Measurements from ENCODE around the genes BSN, APEH and RASSF1.

- PRO-cap, result no peak
Observed at GRCh38 chr3:49182076-49182489, 9.6 kb downstream of the C3orf84 start.

DNA sequence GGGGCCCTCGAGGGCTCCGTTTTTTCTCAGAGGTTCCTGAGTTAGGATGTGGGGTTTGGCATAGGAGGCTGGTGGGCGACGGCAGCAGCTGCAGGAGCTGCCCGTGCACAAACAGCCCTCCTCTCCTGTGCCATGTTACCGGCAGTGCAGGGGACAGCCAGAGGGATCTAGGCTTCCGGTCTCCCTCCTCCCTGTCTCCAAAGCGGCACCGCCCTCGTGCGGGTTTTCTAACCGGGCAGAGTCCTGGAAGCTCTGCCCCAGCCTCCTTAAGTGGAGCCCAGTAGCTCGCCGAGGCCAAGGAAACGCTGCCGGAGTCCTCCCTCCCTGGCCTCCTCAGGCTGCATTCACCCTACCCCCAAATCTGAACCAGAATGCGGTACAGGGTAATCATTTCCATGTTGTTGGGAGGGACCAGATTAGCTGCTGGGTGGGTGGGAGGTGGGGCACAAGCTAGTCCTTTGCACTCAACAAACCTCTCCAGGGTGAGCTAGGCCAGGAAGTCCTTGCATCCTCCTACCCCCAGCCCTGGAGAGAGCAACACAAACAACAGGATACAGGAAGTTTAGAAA lies 515 bp upstream of the GPX1 start:
- PRO-cap, result unidirectional peak, minus-strand start at position 363 of the sequence

- PRO-cap, result no peak
Observed at GRCh38 chr3:49421767-49422268, 455 bp downstream of the AMT start.

DNA sequence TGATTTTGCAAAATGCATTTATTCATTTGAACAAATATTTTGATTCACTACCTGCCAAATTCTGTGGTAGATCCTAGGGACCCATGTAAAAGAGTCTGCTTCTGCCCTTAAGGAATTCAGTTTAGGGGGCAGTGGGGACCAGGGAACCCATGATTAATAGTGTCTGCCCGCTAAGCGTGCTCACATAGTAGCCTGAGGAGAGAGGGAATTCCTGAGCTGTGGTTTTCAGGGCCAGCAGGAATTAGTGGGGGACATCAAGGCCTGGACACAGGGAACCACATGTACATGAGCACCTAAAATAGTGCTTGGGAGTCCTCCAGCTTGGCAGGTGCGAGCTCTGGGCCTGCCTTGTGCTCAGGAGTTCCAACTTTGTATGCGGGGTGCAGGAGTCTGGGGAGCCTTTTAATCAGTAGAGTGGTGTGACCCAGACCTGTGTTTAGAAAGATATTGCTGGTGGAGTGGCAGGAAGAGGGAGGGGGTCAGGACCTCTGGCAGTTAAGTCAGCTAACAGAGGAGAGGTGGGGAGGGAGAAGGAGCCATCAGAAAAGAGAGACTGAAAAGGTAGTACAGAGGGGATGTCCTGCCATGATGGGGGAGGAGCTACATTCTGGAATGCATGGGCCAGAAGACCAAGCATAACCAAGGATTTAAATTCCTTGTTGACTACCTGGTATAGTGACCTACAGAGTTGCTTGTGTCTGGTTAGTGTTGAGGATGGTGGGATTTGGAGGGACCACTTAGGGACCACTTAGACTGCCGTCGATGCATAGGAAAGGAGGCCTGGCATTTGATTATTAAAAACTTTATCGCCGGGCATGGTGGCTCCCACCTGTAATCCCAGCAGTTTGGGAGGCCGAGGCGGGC lies 1.9 kb downstream of the DAG1 start:
- PRO-cap, result no peak

- PRO-cap, result no peak
Observed at GRCh38 chr3:49553758-49554683, at the start of gene BSN. Gene BSN, plus strand, starts transcription at chr3:49554477.

DNA sequence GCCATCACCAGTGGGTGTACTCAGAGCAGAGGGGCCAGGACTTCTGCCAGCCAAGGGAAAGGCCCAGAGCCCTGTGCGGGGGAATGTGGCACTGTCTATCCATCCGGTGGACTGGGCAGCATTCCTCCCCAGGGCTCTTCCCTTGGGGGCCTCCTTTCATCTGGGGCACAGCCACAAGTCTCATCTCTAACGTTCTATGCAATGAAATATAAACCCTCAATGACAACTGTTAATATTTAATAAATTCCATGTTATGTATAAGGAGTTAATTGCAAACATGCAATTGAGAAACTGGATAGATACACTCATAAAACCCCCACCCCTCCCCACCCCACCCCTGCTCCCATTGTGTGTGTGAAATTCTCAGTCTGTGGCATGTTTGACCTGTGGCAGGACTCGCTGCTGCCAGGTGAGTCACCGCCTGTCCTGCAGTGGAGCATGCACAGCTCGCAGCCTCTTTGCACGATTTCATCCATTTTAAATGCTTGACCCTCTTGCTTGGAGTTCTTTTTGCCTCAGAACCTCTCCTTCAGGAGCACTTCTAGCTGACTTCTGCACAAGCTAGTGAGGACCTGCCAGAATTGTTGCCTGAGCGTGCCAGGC lies 5.4 kb upstream of the APEH start:
- PRO-cap, result no peak

DNA sequence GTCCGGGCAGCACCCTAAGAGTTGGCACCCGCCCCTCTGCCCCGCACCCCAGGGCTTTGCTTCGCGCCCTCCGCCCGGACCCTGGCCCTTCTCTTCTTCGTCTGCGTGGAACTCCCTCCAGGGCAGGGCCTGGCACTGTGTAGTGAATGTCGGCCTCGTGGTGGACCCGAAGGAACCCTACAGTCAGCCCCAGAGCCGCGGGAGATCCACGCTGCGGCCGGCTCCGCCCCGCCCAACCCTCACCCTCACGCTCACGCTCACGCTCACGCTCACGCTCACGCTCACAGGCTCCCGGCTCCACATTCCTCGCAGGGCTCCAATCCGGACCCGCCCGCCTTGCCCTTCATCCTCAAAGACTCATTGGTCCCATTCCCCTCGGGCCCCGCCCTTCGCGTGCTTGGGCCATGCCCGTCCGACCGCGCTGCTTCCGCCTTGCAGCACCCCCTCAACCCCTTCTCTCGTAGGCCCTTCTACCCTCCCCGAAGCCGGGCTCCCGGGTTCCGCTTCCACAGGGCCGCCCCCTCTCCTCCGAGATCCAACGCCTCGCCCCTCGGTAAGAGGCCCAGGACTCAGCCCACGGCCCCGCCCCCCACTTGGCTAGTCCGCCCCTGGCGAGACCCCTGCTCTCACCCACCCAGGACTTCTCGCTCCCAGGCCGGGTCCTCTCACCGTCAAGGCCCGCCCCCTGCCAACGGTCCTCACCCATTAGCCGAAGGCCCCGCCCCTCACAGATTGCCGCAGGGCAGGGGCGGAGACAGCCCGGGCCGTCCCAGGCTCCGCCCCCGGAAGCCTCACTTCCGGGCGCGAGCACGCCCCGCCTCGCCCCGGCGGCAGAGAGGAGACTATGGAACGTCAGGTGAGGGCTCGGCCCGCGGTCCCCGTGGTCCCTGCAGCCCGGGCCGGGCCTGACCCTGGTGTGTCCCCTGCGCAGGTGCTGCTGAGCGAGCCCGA lies at the start of gene APEH:
APEH (plus strand) TSS at position 794 of the 951 bp plus-strand sequence.
- PRO-cap, result bidirectional peak, plus-strand start at position 833 of the sequence, minus-strand start at position 323 of the sequence

DNA sequence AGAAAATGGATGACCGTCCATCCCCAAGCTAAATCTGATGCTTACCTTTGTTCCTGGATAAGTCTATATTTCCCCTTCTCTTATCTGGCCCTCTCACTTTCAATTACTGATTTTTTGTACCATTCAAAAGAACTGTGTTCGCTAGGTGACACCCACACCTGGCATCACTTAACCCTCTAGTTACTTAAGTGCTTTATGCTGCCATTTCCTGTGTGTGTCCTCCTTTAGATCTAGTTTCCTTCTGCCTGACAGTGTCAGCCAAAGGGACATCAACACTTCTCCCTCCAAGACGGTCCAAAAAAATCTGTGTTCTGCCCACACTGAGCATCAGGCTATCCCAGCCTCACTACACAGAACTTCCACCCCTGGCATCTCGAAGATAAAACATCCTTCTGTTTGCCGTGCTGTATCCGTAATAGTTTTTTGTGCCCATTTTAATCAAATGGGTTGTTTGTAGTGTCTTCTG lies 14.9 kb upstream of the GMPPB start:
- PRO-cap, result no peak

GRCh38 chr3:49895662-49896791 lies 7.6 kb downstream of the MST1R start:
- PRO-cap, result no peak

DNA sequence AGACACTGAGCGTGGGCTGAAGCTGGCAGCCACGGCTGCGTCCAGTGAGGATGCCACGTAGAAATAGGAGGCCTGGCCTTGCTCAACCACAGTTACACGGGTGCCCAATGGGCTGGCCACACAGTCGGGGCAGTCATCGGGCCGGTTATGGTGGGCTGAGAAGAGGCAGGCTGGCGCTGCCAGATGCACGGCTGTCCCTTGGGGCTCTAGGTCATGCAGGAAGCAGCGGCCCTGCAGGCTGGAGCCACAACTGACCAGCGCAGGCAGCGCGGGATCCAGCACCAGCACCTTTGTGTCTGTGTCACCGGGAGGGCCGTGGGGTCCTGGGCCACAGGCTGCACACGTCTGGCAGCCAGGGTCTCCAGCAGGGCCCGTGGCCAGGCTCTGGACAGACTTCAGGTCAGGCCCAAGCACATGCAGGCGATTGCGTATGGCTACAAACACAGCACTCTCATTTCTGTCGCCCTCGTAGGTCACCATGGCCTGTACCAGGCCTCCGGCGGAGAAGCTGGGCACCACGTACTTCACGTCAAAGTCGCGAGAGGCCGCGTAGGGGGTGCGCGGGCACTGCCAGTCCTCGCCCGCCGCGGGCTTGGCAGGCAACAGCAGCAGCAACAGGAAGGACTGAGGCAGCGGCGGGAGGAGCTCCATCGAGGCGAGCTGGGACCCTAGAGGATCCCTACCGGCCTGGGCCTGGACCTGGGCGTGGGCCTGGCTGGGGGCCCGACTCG lies 549 bp downstream of the MST1R start:
- PRO-cap, result no peak

DNA sequence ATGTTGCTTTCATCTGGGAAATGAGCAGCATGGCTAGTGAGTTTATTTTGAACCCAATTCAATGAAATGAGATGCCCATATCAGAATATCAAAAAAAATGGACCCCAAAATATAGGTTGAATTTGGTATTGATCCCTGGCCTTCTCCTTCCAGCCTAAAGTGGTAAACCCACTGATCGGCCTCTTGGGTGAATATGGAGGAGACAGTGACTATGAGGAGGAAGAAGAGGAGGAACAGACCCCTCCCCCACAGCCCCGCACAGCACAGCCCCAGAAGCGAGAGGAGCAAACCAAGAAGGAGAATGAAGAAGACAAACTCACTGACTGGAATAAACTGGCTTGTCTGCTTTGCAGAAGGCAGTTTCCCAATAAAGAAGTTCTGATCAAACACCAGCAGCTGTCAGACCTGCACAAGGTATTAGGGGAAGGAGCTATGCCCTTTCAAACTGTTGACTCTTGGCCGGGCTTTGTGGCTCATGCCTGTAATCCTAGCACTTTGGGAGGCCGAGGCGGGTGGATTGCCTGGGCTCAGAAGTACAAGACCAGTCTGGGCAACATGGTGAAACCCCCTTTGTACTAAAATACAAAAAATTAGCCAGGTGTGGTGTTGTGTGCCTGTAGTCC lies 22.5 kb upstream of the RBM5 start:
- PRO-cap, result no peak

- PRO-cap, result no peak
Observed at GRCh38 chr3:50122938-50123976, 31.9 kb upstream of the SEMA3F start.

DNA sequence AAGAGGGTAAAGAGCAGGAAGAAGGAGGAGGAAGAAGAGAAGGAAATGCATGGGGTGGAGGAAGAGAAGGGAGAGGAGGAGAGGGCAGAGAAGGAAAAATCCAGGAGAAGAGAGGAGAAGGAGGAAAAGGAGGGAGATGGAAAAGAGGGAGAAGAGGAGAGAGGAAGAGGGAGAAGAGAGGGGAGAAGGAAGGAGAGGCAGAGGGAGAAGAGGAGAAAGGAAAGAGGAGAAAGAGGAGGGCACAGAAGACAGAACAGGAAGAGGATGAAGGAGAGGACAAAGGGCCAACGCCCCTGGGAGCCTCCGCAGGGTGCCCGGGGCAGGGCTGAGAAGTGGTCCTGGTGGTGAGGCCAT lies 1.3 kb upstream of the SEMA3F start:
- PRO-cap, result no peak

DNA sequence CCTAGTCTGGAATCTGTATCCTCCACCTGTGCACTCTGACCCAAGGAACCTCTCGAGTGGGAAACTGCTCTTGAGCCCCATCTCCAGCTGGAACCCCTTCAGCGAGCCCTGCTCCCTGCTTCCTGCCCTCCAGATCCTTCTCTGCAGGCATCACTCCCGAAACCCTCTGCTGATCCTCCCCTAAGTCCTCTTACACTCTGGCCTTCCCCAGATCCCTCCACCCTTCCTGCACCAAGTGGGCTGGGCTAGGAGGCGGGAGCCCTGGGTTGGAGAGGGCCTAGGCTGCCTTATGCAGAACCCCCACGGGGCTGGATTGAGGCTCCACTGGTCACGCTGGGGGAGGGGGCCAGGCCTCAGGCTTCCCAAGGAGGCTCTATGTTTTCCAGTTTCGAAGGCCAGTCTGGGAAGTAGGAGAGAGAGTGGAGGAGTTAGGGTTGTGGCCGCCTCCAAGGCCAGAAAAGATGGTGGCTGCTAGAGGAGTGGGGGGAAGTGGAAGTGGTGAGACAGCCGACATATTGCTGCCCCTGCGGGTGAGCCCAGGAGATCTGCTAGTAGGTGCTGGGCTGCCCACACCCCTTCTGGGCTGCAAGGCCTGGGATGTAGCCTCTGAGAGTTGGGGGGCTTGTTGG lies 1.1 kb downstream of the GNAI2 start:
- PRO-cap, result no peak

- PRO-cap, result no peak
Observed at GRCh38 chr3:50242106-50242505, 6.1 kb downstream of the GNAI2 start.

- PRO-cap, result no peak
Observed at GRCh38 chr3:50244784-50245055, 8.7 kb downstream of the GNAI2 start.

DNA sequence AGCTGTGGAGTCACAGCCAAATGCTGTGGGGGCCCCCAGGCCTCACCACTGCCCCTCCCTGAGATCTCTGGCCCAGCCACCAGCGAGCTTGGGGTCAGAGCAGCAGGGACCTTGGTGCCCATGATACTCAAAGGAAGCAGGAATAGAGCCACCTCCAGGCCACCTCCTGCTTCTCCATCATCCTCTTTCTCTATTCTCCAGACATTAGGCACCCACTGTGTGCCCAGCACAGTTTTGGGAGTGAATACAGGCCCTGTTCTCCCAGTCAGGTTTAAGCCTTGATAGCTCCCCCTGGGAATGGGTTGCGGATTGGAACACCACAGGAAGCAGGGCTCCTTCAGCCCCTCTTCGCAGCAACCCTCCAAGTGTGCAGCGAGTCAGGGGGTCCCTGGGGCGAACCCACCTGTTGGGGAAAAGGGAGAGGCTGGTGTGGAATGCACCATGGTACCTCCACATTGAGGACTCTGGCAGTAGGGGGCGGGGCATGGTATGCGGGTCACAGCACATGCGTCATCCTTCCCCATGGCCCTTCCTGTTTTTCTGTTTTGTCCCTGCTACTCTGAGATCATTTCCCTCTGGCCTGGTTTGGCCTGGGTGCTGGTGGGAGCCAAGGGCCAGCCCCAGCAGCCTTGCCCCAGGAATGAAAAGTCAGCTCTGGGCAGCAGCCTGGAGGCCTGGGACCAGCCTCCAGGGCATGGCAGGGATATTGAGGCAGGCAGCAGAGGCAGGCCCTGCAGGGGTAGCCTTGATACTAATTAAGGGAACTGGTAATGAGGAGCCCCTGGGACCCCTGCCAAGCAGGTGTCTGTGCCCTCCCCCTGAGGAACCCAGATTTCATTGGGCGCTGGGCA lies 14.2 kb upstream of the SEMA3B start:
- PRO-cap, result no peak

GRCh38 chr3:50261308-50262120 lies 7.4 kb upstream of the SEMA3B start:
- PRO-cap, result bidirectional peak, plus-strand start at chr3:50261482, minus-strand start at chr3:50261359

DNA sequence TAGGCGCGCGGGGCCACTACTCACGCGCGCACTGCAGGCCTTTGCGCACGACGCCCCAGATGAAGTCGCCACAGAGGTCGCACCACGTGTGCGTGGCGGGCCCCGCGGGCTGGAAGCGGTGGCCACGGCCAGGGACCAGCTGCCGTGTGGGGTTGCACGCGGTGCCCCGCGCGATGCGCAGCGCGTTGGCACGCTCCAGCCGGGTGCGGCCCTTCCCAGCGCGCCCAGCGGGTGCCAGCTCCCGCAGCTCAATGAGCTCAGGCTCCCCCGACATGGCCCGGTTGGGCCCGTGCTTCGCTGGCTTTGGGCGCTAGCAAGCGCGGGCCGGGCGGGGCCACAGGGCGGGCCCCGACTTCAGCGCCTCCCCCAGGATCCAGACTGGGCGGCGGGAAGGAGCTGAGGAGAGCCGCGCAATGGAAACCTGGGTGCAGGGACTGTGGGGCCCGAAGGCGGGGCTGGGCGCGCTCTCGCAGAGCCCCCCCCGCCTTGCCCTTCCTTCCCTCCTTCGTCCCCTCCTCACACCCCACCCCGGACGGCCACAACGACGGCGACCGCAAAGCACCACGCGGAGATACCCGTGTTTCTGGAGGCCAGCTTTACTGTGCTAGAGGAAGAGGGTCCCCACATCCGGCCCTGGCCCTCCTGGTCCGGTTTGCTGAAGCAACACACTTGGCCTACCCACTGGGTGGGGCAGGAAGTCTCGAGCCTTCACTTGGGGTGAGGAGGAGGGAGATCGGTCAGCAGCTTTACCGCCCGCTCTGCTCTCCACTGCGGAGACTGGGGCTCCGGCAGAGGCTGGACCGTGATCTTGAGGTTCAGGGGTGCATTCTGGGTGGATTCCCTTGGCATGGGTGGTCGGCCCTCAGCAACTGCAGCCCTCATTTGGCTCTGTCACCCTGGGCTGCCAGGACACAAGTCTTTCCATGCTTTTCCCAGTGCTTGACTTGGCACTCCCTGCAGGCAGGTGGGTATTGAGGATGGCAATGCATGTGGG lies at the start of gene RASSF1:
RASSF1 (minus strand) TSS at position 305 of the 994 bp plus-strand sequence.
- PRO-cap, result bidirectional peak, plus-strand start at position 378 of the sequence, minus-strand start at position 305 of the sequence; bidirectional peak, plus-strand start at position 711 of the sequence, minus-strand start at position 779 of the sequence

GRCh38 chr3:50358275-50359357 lies 705 bp downstream of the TMEM115 start:
- PRO-cap, result no peak